H9 (cell line): ENCODE measurements around the genes ZCCHC17, HCRTR1 and PEF1.

DNA sequence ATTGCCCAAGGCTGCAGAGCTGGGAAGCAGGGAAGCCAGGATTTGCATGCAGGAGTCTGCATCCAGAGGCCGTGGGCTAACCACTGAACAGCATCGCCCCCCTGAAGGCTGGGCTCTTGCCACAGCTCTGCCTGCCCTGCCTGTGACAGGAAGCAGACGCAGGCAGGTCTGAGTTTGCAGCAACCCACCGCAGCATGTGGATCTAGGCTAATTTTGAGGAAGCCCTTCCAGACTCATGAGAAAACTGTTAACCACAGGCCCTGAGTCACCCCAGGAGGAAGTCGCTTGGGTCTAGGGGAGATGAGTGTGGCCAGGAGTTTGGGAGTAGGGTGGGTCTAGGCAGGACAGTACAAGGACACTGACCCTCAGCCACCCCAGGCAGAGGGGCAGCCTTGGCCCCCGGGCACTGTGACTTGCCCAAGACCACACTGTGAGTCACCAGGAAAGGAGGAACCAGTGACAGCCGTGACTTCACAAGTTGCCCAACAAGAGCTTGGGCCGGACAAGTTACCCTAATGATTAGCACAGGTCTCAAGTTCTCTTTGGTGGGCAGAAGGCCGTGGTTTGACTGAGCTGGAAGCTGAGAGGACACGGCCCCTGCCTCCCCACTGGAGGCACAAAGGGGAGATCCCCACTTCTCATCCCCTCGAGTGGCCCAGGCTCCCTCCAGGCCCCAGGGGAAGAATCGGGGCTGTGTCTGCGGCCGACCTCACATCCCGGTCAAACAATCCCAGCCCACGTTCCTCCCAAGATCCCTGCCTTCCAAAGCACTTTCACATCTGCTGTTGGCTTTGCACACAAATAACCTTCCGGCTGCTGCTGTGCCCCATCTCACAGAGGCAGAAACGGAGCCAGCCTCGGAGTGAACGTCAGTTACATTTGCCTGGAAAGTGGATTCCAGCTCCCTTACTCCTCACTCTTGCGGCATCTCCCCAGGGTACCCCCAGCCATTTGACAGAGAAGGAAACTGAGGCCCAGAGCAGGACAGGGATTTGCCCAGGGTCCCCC is 736 bp downstream of the LAPTM5 start:
- PRO-cap, result no peak

DNA sequence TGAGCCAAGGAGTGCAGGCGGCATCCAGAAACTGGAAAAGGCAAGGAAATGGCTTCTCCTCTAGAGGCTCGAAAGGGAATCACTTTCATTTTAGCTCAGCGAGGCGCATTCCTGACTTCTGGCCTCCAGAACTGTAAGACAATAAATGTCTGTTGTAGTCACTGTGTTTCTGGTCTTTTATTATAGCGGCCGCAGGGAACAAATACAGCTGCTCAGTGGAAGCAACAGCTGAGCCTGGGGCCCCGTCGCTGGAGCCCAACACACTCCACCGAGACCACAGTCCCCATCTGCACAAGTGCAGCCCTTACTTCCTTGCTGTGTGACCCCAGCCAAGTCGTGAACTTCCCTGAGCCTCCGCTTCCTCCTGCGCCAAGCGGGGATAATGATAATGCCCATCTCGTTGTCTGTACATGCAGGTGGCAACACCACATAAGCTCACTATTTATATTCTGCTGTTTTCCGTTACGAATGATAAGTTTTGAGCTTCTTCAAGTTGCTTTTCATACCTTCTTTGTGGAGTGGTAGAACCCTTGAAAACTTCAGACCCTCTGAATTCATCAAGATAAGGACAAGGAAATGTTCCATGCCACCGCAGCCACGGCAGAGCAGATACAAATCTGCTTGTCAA is 3.1 kb upstream of the LAPTM5 start:
- PRO-cap, result no peak

DNA sequence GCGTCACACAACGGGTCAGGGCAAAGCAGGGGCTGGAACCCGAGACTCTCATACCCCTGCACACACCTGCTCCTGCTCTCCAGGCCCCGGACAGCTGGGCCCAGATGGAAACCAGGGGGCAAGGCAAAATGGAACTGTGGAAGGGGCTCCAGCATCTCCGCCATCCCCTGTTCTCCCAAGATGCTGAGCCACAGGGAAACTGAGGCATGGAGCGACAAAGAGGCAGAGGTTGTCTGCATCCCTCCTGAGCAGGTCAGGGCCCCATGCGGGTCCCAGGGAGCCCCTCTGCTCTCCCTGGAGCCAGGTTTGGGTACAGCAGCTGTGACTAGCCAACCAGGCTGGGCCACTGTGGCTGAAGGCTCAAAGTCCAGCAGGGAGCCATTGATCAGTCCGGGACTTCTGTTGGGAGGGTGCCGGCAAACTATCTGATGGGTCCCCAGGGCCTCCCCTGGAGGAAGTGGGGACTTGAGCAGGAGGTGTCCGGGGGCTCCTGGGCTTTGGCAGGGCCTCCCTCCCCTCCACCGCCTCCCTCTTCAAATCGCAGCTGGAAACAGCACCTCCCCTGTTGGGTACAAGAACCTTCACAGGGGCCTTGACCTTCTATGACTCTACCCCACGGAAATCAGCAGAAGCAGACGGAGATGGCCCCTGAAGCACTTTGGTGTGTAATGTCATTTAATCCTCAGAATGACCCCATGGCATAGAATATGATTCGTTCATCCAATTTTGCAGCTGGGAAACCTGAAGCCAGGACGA is 25.4 kb upstream of the LAPTM5 start:
- PRO-cap, result no peak

- PRO-cap, result no peak
Observed at GRCh38 chr1:30887472-30888263, 20.9 kb downstream of the SDC3 start.

DNA sequence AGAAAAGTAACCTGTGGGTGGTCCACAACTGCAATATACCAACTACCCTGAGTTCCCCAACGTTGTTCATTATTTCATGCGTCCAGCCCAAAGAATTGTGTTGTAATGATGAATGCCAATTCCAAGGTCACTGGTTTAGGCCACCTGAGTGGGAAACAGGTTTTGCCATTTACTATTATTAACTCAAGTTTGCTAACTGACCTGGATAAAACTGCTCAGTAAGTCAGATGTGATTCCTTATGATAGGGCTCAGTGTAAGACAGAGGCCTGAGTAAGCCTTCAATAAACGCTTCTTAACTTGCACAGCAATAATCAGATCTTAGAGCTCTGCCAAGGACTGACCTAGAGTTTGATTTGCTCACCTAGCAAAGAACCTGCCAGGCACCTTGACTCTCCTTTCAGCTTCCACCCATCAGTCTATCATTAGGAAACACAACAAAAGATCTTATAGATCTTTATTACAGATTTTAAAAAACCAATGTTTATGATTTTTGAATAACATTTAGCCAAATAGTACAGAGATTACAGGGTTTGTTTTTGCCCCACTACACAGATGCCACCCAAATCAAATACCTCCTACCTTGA is 9.9 kb downstream of the PUM1 start:
- PRO-cap, result no peak

GRCh38 chr1:31063529-31064003 is 2.0 kb downstream of the PUM1 start:
- PRO-cap, result no peak

- PRO-cap, result no peak
Observed at GRCh38 chr1:31066052-31066388, 503 bp upstream of the PUM1 start.

DNA sequence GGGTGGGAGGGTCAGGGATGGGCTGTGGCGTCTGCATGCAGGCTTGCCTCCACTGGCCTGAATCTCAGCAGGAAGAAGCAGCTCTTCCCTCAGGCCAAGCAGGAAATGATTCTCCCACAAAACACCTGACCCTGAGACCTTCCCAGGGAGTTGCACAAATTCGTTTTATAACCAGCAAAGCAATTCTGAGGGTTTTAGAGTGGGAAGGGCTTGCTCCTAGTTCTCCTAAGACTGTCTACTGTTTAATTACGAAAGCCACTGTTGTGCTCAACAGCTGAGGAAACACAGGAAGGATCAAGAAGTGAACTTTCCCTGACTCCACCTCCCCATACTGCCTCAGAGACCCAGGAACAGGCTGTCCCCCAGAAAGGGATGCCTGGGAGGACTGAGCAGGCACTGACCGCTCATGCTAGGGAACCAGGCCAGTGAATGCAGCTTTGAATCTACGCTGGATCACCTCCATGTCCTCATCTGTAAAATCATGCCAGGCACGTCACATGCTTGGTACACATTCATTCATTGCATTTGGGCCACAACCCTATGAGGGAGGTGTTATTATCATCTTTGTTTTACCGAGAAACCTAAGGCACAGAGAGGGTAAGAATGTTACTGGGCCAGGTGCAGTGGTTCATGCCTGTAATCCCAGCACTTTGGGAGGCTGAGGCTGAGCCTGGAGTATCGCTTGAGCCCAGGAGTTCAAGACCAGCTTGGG is 37.1 kb upstream of the PUM1 start:
- PRO-cap, result no peak

GRCh38 chr1:31152206-31152937 is 86.9 kb upstream of the PUM1 start:
- PRO-cap, result no peak

- PRO-cap, result bidirectional peak, plus-strand start at chr1:31297032, minus-strand start at chr1:31296741; bidirectional peak, plus-strand start at chr1:31297322, minus-strand start at chr1:31297324
Observed at GRCh38 chr1:31296882-31297526, at the start of gene ZCCHC17. Gene ZCCHC17 (plus strand): TSS chr1:31297032.

DNA sequence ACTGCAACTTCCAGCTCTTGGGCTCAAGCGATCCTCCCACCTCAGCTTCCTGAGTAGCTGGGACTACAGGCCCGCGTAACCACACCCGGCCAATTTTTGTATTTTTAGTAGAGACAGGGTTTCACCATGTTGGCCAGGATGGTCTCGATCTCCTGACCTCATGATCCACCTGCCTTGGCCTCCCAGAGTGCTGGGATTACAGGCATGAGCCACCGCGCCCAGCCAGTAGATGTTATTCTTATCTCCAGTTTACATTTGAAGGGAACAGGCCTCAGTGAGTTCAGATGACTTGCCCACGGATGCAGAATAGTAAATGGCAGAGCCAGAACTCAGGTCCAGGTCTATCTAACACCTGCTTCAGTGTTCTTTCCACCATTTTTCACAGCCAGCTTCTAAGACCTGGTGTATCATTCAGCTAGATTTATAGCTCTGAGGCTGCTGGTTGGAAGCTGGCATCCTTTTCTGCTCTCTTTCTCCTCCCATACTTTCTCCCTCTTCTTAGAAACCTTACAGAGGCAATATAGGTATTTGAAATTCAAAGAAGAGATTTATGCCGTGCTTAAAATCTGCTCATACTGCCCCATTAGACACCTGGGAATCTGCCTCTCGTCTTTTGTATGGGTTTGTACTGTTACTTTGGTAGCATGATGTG is 10.9 kb downstream of the FABP3 start:
- PRO-cap, result no peak

- PRO-cap, result no peak
Observed at GRCh38 chr1:31417036-31417536, 4.1 kb downstream of the SERINC2 start.

DNA sequence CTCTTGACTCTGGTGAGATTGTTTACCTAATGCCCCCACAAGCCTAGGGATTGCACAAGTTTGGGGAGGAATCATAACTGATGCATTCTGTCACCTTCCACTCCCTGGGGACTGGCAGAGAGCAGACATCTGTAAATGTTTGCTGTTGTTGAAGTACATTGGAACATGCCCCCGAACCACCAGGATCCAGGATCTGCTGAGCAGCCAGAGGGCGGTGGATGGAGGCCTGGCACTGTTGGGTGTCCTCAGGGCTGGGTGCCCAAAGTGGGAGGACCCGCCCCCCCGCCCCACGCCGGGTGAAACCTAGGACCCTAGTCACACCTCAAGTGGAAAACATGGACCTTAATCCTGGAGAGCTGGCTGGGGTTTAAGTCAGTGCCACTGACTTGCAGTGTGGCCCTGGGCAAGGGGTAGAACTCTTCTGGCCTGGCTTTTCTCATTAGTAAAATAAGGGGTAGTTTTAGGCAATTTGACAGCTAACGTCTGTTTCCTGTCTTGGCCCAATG is 32.2 kb downstream of the SERINC2 start:
- PRO-cap, result no peak

DNA sequence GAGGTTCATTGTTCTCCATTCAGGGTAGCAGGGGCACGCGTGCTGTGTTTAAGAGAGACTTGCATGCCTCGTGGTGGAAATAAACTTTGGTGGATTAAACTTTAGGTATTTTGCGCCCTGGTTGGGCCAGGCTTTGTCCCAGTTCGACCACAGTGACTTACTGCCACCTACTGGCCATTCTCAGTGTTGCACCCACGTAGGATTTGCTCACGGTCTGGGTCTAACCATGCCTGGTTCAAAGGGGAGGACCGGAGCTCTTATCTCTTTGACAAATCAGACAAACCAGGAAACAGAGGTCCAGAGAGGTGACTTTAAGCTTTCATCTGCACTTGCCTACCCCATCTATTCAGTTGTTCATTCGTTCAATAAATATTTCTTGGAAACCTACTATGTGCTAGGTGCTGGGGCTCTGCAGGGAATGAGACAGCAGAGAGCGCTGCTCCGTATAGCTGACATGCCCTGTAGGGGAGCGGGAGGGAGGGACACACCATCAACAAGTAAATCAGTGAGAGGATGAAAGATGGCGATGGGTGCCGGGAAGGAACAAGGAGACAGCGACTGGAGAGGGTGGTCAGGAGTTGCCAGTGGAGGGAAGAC is 27.3 kb upstream of the TINAGL1 start:
- PRO-cap, result bidirectional peak, plus-strand start at position 276 of the sequence, minus-strand start at position 96 of the sequence; bidirectional peak, plus-strand start at position 505 of the sequence, minus-strand start at position 420 of the sequence

- PRO-cap, result no peak
Observed at GRCh38 chr1:31563987-31564461, 12.3 kb upstream of the TINAGL1 start.

- PRO-cap, result no peak
Observed at GRCh38 chr1:31574883-31576121, 1.0 kb upstream of the TINAGL1 start.

DNA sequence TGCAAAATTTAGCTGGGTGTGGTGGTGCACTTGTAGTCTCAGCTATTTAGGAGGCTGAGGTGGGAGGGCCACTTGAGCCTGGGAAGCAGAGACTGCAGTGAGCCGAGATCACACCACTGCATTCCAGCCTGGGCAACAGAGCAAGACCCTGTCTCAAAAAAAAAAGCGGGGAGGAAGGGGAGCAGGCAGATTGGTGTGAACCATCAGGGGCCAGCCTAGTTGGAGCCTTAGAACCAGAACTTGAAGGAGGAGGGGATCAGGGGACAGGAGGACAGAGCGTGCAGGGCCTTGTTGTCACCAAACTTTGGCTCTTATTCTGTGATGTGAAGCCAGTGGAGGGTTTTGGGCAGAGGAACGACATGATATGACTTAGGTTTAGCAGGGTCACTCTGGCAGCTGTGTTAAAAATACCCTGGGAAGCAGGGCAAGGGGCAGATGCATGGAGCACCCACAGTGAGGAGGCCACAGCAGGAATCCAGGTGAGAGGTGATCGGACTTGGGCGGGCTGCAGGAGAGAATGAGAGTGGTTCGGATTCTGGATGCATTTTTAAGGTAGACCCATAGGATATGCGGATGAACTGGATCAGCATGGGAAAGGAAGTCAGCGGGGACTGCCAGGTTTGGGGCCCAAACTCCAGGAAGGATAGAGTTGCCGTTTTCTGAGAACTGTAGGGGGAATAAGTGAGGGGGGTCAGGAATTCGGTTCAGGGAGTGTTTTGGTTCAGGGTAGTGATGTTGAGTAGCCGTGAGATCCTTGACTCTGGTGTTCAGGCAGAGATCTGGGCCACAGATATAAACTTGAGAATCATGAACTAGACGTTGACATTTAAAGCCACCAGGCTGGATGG is 6.1 kb downstream of the TINAGL1 start:
- PRO-cap, result no peak

DNA sequence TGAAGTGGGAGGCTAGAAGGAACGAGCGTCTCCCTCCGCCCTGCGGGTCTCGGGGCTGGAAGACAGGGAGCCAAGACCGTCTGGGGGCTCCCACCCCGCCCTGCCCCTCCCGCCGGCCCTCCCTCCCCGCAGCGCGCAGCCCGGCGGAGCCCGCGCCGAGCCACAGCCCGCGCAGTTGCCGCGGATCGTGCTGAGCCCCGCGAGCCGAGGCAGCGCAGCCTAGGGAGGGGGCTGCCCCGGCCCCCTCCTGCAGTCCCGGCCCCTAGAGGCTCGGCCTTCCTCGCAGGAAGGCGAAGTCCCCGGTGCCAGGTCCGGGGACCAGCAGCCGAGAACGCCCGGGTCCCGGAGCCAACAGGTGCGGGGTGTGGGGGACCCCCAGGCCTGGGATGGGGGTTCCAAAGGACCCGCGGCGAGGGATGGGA is at the start of gene HCRTR1:
TSS of gene HCRTR1 (plus strand) at position 163 of the 422 bp plus-strand sequence.
- PRO-cap, result unidirectional peak, plus-strand start at position 174 of the sequence; unidirectional peak, plus-strand start at position 293 of the sequence

- PRO-cap, result no peak
Observed at GRCh38 chr1:31627100-31627943, 9.8 kb downstream of the HCRTR1 start.

- PRO-cap, result bidirectional peak, plus-strand start at chr1:31644400, minus-strand start at chr1:31644418; bidirectional peak, plus-strand start at chr1:31644659, minus-strand start at chr1:31644614; bidirectional peak, plus-strand start at chr1:31645057, minus-strand start at chr1:31644854
Observed at GRCh38 chr1:31644126-31644934, at the start of gene PEF1. Gene PEF1 (minus strand): TSS chr1:31644876.